Iris pigment epithelial cell (primary cell): ENCODE measurements around the gene SMPD4.

- RRBS = no CpG with 5 or more reads among the region's 8 CpGs
These were observed 46.1 kb upstream of the RAB6C start for GRCh38 chr2:129933372-129933820.

- RRBS = no CpG with 5 or more reads among the region's 16 CpGs
These were observed 16.1 kb upstream of the CCDC74B start for GRCh38 chr2:130161009-130161409.

DNA sequence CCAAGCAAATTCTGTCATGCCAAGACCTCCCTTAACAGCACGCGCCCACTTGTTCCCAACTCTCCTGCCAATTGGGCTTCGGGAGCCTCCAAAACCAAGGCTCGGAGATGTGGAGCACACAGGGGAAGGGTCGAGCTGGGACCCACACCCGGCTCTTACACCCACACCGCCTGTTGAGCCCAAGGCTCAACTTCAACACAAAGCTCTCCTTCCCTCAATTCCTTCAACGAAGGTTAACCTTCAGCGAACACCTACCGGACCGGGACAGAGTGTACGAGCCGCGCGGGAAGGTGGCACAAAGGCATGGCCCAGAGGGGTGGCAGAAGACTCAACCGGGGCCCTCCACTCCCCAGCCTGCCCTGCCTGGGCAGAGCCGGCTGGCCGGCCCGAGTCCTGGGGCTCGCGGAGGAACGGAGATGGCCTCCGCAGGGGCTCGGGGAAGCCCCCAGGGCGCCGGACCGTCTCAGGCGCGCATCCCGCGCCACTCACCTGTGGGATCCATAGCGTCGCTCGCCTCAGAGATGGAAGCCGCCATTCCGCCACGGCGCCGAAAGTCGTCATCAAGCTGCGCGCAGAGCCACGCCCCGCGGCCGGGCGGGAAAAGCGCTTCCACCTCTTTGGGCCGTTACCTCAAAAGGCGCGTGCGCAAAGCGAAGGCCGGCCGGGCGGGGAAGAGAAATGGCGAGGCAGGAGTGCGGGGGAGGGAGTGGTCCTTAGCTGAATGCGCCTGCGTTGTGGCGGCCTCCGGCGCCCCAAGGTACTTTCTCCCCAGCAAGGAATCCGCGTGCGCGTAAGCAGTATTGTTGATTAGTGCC, at the start of gene SMPD4:
TSS of gene SMPD4 (minus strand) at position 562 of the 815 bp plus-strand sequence.
- RRBS = 2% methylated on average over 24 of the region's 67 CpGs

- RRBS = no CpG with 5 or more reads among the region's 13 CpGs
These were observed 5.5 kb downstream of the MZT2B start for GRCh38 chr2:130187311-130188244.

DNA sequence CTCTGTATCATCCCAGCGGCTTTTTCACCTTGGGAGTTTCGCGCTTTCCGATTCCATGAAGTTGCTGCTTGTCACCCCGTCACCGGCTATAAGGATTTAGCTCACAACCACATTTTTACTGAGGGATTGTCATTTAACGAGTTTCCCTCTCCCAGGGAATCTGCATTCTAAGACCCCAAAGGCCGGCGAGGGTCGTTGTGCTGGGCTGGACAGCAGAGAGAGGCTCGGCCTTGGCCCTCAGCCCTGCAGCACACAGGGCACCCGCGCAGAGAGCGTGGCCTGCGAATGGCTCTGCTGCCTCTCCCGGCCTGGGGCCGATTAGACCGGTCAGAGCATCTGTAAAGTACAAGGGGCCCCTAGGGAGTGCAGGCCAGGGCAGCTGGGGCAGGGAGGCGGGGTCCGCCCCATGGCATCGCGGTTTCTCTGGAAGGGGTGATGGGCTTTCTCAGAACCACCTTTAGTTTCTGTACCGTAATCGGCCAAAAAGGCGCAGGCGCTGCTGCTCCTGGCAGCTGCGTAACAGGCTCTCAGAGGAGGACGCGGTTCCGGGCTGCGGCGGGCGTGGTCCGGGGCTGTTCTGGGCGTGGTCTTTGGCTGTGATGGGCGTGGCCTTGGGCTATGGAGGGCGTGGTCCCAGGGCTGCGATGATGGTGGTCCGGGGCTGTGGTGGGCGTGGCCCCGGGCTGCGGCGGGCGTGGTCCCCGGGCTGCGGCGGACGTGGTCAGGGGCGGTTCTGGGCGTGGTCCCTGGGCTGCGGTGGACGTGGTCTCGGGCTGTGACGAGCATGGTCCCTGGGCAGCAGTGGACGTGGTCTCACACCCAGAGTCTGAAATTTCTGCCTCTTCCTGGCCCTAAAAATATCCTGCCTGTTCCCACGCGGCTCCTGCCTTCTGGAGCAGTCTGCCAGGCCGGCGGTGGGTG, 1.5 kb upstream of the GPR148 start:
- RRBS = under 1% methylated on average over 7 of the region's 59 CpGs

DNA sequence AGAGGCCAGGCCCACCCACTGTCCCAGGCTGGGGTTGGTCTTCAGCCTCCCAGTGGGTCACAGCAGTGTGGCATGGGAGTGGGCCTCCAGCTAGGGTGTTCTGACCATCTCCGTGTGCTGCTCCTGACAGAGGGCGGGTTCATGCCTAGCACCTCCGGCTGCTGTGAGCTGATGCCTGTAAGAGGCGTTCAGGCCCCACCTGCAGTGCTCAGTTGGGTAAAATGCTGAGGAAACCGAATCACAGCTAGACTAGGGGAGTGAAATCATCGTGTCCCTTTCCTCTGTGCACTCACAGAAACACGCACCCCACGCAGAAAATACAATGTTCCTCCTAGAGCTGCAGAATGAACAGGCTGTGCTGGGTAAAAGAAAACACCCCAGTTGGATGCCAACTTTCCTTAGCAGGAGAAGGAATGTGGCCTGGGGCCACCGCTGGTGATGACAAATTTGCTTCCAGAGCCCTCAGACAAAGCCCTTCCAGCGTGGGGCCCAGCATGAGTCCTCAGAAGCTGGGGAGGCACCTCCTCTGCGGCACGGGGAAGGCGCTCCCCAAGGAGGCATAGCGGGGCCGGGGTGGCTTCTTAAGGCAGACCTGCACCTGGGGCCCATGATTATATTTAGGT, 16.4 kb upstream of the ARHGEF4 start:
- RRBS = 38% methylated on average over 1 of the region's 15 CpGs

DNA sequence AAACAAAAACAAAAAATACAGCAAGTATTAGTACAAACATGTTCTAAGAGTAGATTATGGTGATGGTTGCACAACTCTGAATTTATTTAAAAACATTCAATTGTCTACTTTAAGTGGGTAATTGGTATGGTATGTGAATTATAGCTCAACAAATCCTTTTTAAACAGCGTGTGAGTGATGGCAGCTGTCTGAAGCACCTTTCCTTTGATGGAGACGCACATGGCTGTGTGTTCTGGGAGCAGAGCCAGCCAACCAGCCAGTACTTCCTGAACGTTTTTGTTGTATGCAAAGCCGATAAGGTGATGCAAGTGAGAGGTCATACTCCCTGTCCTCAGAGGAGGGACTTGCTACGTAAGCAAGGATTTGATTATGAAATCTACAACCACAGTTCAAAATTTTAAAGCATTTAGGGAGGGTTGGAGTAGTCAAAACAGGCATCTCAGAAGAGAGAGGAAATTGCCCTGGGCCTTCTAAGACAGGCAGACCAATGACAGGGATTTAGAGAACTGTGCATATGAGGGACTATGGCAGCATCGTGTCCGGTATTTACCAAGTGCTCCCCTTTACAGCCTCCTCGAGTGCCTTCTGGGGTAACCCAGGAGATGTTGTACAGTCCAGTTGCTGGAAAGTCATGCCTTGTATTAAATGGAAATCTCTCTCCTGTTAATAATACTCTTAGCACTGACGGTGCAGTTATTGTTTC, 28.2 kb downstream of the ARHGEF4 start:
- RRBS = no CpG with 5 or more reads among the region's 9 CpGs

DNA sequence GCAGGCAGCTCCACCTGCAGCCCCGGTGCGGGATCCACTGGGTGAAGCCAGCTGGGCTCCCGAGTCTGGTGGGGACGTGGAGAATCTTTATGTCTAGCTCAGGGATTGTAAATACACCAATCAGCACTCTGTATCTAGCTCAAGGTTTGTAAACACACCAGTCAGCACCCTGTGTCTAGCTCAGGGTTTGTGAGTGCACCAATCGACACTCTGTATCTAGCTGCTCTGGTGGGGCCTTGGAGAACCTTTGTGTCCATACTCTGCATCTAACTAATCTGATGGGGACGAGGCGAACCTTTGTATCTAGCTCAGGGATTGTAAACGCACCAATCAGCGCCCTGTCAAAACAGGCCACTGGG, 101.4 kb downstream of the FAM168B start:
- RRBS = no CpG with 5 or more reads among the region's 9 CpGs

- RRBS = no CpG with 5 or more reads among the region's 8 CpGs
These were observed 78.2 kb downstream of the FAM168B start for GRCh38 chr2:131015026-131015456.

GRCh38 chr2:131347018-131347686, 16.8 kb downstream of the RAB6D start:
- RRBS = no CpG with 5 or more reads among the region's 18 CpGs

GRCh38 chr2:131363228-131363659, 724 bp downstream of the RAB6D start:
- RRBS = no CpG with 5 or more reads among the region's 11 CpGs

GRCh38 chr2:131479077-131479567, 3.2 kb downstream of the TUBA3D start:
- RRBS = no CpG with 5 or more reads among the region's 9 CpGs

DNA sequence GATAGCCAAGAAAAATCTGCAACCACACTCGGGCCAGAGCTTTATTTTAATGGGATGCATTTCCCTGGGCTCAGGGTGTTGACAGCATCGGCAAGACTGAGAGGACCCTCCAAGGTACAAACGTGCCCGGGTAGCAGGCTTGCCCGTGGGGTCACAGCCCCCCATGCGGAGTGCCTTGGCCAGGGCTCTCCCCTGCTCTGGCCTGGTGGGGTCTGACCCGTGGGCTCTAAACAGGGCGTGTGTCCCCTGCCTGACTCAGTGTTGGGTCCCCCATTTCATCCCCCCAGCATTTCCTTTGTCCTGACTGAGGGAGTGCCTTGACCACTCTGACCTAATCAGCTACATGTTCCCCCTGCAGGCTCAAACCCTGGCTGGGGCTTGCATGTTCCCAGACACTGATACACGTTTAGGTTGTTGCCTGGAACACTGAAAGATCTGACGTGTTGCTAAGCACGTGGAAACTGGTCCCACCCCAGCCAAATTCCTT, 7.2 kb downstream of the MZT2A start:
- RRBS = no CpG with 5 or more reads among the region's 11 CpGs

DNA sequence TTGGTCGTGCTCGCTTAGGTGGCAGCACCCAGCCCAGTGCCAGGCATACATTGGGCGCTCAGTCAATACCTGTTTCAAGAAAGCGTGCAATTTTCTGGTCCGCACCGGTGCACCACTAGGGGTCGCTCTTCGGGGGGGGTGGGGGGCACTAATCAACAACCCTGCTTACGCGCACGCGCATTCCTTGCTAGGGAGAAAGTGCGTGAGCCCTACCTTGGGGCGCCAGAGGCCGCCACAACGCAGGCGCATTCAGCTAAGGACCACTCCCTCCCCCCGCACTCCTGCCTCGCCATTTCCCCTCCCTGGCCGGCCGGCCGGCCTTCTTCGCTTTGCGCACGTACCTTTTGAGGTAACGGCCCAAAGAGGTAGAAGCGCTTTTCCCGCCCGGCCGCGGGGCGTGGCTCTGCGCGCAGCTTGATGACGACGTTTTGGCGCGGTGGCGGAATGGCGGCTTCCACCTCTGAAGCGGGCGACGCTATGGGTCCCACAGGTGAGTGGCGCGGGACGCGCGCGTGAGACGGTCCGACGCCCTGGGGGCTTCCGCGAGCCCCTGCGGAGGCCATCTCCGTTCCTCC, 541 bp upstream of the MZT2A start:
- RRBS = 7% methylated on average over 4 of the region's 56 CpGs

- RRBS = 3% methylated on average over 3 of the region's 31 CpGs
These were observed 228.3 kb downstream of the CCDC74A start for GRCh38 chr2:131755909-131756442.

DNA sequence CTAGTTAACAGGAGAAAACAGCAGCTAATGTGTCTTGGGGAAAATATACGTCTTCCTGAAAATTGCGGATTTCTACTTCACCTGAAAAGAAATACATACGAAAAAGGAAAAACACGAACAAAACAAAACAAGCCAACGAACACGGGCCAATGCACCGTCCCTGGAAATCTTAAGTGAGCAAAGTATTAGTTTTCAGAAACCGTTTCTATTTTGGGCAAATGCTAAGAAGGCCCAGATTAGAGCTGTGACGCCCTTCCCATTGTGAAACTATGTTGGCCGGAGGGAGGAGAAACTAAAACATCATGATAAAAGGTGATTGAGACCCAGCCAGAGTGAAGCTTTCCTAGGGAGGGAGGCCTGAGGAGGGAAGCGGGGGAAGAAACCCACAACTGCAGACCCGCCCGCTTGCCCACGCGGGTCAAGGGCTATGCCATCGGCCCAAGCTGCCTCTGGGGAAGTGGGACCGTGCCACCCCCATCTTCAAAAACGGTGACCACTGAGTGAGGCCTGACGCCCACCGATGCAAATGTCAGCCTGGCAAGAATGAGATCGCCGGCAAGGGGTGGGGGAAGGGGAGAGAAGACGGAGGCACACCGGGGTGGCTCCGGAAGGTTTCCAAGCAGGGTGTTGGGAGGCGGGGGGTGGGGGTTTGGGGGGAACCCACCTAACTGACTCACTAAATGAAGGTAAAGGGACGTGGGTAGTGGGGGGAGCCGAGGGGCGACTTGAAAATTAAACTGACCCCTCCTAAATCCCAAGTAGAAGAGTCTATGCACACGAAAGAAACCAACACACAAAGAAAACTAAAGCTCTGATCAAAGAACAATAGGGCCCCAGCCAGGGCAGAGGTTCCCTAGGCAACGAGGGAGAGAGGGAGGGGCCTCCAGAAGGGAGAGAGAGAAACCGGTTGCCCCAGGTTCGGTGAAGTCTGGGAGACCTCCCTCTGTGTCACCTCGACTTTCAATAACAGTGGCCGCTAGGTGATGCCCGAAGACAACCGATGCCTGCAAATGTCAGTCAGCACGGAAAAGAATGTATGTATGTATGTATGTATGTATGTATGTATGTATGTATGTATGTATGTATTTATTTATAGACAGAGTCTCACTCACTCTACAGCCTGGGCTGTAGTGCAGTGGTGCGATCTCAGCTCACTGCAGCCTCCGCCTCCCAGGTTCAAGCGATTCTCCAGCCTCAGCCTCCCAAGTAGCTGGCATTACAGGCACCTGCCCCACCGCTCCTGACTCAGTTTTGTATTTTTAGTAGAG, 106.4 kb upstream of the ANKRD30BL start:
- RRBS = 22% methylated on average over 2 of the region's 42 CpGs

DNA sequence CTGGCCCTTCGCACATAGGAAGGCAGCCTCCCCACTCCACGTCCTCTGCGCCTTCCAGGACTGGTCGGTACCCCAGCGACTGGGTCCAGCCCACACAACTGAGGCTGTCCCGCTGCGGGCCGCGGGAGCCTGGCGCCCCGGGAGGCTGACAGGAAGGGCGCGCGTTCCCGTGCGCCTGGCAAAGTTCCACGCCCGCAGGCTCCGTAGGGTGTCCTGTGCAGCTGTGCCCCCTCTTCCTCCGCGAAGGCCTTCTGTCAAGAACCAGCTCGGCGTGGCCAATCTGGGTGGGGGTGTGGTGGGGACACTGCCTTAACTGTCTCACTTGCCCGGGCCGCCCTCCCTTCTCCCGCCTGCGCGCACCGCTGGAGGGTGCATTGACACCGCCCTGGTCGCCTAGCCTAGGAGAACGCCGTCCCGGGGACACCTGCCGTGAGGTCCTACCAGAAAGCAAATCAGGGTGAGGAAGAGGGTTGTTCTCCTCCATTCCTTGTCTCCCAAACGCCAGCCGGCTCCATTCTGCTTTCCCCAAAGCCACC, 585 bp upstream of the LYPD1 start:
- RRBS = 3% methylated on average over 14 of the region's 37 CpGs

DNA sequence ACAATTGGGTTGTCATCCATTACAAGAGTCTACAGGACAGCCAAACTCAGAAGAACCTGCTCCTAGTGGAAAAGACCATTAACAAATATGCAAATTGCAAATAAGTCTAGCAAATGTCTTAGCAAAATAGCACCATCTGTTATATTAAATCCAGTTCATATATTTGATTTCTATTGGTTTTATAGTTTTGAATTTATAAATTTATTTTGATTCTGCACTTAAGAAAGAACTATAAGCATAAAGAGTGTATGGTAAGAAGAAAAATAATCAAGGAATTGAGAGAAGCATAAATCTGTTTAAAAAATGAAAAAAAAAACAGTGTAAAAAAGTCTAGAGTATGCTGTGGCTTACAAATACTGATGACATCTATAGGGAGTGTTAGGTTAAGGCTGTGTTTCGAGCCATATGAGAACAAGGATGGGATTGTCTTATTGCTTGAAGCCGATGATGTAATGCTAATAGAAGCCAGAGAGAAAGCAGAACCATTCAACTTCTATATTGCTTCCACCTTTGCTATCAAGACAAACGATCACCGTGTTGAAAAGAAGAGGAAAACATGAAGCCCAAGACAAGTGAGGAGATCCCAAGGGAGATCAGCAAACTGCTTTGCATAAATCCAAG, 206.4 kb downstream of the NCKAP5 start:
- RRBS = no CpG with 5 or more reads among the region's 4 CpGs

DNA sequence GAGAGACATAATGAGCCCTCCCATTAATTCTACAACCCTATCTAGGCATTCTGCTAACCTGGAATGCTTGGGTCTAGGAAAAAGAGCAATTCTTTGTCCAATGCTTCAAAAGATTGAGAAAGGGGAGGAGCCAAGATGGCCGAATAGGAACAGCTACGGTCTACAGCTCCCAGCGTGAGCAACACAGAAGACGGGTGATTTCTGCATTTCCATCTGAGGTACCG, 21.6 kb downstream of the NCKAP5 start:
- RRBS = no CpG with 5 or more reads among the region's 5 CpGs

- RRBS = no CpG with 5 or more reads among the region's 3 CpGs
These were observed 34.3 kb upstream of the NCKAP5 start for GRCh38 chr2:133602683-133602914.